Measurements from ENCODE around the genes HECW2, HSPD1 and MARS2.

DNA sequence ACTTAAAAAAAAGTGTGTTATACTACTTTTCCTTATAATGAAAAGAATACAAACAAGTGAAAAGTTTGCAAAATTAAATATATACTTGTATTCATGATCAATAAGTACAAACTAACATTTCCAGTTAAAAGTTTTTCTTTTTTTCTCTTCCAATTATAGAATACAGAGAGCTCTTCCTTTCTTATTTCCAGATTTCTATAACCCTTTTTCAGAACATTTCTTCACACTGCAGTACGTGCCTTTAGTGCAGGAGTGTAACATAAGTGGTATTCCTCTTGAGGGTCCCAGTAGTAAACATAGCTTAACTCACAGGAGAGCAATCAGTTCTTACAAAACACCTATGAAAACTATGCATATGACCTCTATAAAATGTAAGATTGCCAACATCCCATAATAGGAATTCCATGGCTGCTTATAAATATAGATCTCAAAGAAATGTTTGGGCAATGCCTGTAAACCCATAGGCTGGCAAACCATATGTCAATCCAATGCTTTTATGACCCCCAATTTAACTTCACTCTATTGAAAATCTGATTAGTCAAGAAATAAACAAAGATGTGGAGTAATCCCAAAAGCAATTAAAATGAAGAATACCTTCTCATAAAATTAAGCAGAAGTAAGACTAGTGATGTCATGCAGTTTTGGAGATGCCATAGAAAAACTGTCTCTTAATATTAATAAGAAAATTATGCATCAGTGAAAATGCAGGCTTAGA is 28.0 kb upstream of the STK17B start:
- RRBS: no CpG with 5 or more reads among the region's 1 CpG

- RRBS: no CpG with 5 or more reads among the region's 14 CpGs
Measured at GRCh38 chr2:196278192-196278921, 107.0 kb upstream of the STK17B start.

DNA sequence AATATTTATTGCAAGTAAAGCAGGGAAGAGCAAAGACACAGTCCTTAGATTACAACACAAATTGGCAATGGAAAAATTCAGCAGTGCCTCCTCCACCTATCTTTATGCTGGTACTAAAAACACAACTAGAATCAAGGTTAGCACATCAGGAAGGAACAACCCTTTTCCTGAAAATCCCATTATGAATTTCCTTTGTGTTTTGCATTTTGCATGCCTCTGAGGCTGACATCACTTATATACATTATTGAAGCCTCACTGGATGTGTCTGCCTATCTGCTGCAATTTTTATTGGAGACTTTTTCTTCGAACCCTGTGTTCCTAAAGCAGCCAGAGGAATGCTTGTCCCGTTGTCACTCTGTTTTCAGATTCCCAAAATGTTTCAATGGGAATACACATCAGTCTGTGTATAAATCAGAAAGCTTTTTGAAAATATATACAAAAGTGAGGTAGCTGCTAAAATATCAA is 193.8 kb upstream of the STK17B start:
- RRBS: no CpG with 5 or more reads among the region's 2 CpGs

GRCh38 chr2:196593341-196593957 is at the start of gene HECW2:
Gene HECW2 (minus strand): TSS chr2:196593554.
- RRBS: under 1% methylated on average over 25 of the region's 62 CpGs

- RRBS: no CpG with 5 or more reads among the region's 1 CpG
Measured at GRCh38 chr2:197079975-197080174, 153.4 kb upstream of the PGAP1 start.

- RRBS: no CpG with 5 or more reads among the region's 3 CpGs
Measured at GRCh38 chr2:197094902-197095521, 168.5 kb upstream of the PGAP1 start.

GRCh38 chr2:197216384-197217054 is 94.1 kb downstream of the ANKRD44 start:
- RRBS: no CpG with 5 or more reads among the region's 5 CpGs

DNA sequence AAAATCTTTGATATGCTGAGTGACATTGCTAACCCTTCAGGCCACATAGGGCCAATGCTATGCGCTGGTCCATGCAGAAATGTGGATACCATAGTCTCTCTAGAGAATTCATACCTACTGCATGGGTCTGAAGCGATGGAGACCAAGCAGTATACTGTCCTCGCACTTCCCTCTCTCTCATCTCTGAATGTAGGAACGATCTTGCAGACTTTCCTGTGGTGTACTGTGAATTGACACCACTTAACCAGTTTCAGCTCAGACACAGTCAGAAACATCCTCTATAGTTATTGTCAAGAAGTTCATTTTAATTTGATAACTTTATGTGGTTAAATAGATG is 17.9 kb upstream of the ANKRD44 start:
- RRBS: no CpG with 5 or more reads among the region's 4 CpGs

DNA sequence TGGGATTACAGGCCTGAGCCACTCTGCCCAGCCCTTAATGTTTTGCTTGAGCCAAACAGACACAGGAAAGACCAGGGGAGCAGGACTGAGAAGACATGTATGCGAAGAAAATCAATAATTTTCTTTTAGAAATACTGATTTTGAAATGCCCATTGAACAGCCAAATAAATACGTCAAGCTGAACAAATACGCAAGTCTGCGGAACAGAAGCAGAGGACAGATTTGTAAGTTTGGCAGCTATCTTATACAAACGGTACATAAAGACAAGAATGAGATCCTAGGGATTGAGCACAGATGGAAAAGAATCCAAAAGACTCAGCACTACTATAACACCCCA is 20.8 kb downstream of the SF3B1 start:
- RRBS: no CpG with 5 or more reads among the region's 5 CpGs

GRCh38 chr2:197454793-197455575 is 1.6 kb downstream of the COQ10B start:
- RRBS: no CpG with 5 or more reads among the region's 7 CpGs

GRCh38 chr2:197486045-197487110 is 13.3 kb downstream of the HSPD1 start:
- RRBS: no CpG with 5 or more reads among the region's 3 CpGs

DNA sequence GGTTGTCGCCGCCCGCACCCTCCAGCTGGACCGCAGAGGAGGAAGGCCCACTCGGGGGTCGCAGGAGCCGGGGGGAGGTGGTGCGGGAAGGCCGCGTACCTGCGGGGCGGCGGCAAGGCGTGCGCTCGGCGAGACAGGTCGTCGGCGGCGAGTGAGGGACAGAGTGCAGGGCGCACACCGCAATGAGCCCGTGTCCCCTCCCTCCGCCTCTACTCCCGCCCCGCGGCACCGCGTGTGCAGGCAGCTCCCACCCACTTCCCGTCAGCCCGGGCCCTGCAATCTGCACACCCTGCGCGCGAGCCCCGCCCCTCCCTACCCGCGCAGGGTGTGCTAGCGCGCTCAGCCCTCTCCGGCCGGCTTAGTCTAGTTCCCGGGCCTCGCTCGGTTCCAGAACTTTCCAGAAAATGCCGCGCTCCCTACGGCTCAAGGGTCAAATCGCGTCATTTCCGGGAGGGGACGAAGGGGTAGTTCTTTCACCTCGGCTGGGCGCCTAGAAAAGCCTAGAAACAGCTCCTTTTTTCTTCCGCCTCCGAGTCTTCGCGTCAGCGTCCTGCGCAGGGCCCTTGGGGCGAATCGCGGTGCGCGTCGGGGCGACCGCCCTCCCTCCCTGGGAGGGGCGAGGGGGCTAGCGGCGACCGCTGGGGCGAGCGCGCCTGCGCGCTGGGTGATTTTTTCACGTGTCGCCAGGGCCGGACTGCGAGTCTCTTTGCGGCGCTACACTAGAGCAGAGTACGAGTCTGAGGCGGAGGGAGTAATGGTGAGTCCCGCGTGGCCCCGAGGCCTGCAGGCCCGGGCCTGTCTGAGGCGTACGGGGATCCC is at the start of gene HSPD1:
TSS of gene HSPD1 (minus strand) at position 158 of the 819 bp plus-strand sequence.
- RRBS: 1% methylated on average over 24 of the region's 91 CpGs

DNA sequence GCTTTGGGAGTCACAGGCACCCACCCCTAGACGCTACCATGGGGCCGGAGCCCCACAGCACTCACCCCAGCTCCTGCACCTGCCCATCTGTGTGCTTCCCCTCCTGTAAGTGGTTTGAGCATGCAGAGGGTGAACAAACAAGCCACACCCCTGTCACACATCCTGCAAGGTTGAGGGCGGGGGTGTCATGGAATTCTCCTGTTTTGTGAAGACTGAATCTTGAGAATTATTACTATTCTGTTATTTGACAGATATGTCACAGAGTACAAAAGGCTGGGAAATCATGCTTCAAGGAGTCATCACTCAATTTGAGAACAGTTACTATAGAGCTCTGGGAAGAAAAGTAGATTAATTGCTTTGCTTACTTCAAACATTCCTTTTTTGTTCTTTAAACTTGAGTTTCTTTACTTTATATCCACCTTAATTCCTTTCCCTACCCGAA is 60.8 kb downstream of the RFTN2 start:
- RRBS: no CpG with 5 or more reads among the region's 4 CpGs

DNA sequence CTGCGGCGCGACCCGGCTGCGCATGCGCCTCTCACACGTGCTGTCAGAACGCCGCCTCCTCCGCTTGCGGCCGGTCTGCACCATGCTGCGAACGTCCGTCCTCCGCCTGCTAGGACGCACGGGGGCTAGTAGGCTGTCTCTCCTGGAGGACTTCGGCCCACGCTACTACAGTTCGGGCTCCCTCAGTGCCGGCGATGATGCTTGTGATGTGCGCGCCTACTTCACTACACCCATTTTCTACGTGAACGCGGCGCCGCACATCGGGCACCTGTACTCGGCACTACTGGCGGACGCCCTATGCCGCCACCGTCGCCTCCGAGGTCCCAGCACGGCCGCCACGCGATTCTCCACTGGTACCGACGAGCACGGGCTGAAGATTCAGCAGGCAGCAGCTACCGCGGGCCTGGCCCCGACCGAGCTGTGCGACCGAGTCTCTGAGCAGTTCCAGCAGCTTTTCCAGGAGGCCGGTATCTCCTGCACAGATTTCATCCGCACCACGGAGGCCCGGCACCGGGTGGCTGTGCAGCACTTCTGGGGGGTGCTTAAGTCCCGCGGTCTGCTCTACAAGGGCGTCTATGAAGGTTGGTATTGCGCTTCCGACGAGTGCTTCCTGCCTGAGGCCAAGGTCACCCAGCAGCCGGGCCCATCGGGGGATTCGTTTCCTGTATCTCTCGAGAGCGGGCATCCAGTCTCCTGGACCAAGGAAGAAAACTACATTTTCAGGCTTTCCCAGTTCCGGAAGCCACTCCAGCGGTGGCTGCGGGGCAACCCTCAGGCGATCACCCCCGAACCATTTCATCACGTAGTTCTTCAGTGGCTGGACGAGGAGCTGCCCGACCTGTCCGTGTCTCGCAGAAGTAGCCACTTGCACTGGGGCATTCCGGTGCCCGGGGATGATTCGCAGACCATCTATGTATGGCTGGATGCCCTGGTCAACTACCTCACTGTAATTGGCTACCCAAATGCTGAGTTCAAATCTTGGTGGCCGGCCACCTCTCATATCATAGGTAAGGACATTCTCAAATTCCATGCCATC is at the start of gene MARS2:
TSS of gene MARS2 (plus strand) at position 46 of the 1,036 bp plus-strand sequence.
- RRBS: under 1% methylated on average over 17 of the region's 81 CpGs

DNA sequence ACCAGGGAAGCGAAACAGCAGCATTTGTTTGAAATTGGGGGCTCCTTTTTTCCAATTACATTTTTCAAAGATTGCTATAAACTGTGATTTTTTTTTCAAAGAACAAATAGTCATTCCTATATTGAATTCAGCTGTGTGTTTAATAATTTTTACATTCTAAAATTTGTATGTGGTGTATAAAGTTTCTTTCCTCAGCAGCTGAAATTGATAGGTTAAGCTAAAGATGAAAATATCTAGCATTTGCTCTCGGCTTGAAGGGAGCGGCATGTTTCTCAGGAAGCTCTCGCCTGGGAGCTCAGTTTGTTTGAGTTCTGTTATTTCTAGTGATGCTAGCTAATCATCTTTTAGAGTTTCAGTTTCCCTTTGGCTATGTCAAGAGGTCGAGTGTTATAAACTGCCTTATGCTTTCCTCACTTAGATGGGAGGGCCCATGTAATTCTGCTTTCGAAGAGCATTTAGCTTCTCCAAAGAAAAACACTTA is 33.5 kb downstream of the PLCL1 start:
- RRBS: no CpG with 5 or more reads among the region's 6 CpGs

- RRBS: no CpG with 5 or more reads among the region's 4 CpGs
Measured at GRCh38 chr2:197909263-197909787, 104.9 kb downstream of the PLCL1 start.

- RRBS: no CpG with 5 or more reads among the region's 7 CpGs
Measured at GRCh38 chr2:198528287-198528878, 724.0 kb downstream of the PLCL1 start.

GRCh38 chr2:199347613-199347851 is 110.2 kb downstream of the SATB2 start:
- RRBS: no CpG with 5 or more reads among the region's 2 CpGs

DNA sequence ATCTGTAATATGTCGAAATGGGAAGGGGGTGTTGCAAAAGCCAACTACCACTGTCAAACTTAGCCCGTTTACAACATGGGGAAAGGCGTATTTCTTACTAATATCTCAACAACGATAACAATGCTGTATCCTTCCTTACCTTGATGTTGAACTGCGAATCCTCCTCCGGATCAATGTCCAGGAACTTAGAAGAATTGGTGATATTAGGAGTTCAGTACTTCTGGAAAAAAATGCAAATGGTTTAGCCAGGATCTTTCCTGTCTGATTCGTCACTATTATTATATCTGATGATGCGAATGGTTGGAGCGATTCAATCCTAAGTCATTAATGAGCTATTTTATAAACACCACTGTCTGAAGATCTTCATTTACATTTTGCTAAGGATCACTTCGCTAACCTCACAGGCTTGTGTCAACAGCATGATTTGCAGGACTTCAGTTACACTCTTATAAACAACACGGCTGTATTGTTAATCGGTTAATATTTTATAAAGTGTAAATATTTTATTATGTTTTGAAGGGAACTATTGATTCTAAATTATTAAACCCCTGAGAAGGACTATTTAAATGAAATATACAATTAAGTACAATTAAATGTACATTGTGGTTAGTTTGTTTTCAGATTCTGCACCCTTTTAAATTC is 2.7 kb upstream of the SATB2 start:
- RRBS: no CpG with 5 or more reads among the region's 12 CpGs

DNA sequence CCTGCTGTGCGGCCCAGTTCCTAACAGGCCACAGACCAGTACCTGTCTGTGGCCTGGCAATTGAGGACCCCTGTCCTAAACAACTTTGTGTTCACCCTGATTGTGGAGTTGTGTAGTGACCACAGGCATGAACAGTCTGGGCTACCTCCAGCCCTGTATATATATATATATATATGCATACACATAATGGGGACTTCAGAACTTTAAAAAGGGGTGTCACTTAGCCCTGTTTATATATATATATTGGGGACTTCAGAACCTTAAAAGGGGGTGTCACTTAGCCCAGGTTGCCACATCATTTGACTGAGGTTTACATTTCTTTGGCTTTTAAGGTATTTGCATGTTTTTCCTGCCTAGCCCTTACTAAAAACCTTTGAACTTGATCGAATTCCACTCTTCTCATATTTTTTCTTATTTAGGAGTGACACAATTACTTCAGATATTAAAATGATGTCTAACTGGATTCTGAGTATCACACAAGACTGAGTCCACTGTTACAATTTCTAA is 64.8 kb downstream of the FTCDNL1 start:
- RRBS: no CpG with 5 or more reads among the region's 2 CpGs